ENCODE measurements around the genes AKR1C1, UCN3, NET1 and CALML5.

DNA sequence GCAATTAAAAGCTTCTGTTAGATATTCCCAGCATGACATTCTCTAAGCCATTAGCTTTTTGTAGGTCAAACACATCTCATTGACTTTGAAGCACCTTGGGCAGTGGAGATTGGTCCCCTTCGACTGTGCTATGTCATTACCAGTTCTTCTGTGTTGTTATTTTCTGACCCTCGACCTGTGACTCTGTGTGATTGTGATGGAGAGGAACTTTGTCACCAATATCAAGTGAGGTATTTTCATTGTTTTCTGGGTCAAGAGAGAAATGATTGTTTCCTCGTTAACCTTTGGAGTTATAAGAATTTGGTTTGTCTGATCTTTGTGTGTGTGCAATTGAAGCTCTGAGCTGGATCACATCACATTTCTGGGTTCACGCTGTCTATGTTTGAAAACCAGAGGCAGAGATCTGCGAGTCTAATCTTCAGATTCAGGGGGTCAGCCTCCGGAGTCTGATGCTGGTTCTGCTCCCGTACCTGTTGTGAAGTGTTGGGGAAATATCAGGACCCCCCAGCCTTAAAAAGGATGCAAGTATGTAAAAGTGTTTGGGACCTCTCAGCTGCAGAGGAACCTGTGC is 432.2 kb upstream of the KLF6 start:
- PRO-cap = no peak

DNA sequence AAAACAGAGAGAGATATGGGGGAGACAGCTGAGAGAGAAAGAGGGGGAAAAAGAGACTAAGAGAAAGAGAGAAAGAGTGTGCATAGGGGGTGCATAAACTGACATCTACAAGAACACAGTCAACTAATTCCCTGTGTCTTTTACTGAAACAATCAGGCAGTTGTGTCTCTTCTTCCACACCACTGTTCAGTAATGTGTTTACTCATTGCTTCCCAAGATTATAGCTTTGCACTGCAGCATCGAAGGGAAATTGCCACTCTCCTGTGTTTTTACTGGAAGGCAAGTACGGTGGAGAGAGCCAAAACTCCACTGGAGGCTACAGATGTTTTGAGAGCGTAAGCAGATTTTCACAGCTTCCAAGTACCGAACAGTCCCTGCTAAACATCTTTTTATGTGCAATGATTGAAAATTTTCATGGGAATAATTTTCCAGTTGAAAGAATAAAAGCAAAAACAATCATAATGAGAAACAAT is 510.5 kb upstream of the AKR1E2 start:
- PRO-cap = no peak

DNA sequence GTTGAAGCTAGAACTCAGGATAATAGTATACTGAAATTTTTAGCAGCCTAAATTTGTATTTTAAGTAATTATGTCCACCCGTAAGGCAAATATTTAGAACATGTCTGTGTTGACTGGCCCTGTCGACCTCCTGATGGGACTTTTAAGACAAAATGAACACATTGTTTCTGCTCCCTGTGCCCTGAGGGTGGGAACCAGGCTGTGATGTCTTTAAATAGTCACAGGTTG is 494.9 kb upstream of the AKR1E2 start:
- PRO-cap = no peak

GRCh38 chr10:4514418-4515150 is 311.4 kb upstream of the AKR1E2 start:
- PRO-cap = no peak

GRCh38 chr10:4639768-4640593 is 186.0 kb upstream of the AKR1E2 start:
- PRO-cap = no peak

GRCh38 chr10:4763935-4764309 is 62.1 kb upstream of the AKR1E2 start:
- PRO-cap = no peak

DNA sequence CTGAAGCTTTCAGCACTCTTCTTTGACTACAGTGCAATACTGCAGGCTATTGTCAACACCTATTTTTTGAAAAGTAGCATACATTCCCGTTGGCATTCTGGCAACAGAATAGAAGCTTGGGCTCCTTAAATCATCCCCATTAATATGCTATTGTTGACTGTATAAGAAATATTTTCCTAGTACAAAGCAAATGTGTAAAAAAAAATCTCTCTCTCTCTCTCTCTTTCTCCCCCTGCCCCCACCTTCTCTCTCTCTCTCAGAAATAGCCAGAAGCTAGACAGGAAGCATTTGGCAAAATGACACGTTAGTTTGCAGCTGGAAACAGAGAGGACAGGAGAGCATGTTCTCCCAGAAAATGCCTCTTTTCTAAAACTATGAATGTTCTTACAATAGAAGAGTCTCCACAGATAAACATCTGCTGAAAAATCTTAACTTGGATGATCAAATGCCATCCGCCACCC is 59.6 kb upstream of the AKR1E2 start:
- PRO-cap = no peak

DNA sequence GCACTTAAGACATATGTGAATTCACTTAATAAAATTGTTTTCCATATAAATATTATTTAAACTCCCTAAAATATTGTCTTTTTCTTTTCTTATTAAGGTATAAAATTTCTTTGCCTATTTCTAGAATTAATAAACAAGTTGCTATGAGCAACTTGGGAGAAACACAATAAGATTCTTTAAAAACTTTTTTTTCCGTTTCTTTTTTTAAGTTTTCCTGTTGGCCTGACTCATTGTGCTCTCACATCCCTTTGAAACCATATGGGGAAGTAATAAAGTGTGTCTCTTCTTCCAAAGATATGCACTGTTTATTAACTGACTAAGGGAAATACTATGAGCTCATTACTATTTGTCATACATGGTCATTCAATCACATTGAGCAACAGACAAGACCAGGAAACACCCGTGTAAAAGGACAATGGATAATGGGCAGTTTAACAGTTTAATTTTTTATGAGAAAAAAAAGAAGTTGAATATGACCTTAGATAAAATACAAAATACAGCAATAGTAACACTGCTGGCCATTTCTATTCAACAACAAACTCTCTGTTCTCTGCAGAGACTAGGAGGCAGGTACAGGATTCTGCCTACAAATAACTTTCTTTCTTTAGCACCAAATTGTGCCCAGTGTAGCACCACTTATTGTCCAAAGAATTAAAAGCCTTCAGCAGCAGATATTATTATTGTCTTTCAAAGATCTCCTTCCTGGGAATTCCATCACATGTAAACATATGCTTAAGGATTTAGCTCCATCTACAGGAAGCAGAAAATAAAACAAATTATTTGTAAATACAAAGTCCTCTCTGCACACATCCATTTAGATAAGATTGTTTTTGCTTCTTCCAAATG is 55.2 kb upstream of the AKR1E2 start:
- PRO-cap = no peak

- PRO-cap = no peak
Measured at GRCh38 chr10:4962945-4963987, at the start of gene AKR1C1. Gene AKR1C1 (plus strand): TSS chr10:4963415.

GRCh38 chr10:5020199-5020664 is 16.6 kb upstream of the AKR1C2 start:
- PRO-cap = no peak

DNA sequence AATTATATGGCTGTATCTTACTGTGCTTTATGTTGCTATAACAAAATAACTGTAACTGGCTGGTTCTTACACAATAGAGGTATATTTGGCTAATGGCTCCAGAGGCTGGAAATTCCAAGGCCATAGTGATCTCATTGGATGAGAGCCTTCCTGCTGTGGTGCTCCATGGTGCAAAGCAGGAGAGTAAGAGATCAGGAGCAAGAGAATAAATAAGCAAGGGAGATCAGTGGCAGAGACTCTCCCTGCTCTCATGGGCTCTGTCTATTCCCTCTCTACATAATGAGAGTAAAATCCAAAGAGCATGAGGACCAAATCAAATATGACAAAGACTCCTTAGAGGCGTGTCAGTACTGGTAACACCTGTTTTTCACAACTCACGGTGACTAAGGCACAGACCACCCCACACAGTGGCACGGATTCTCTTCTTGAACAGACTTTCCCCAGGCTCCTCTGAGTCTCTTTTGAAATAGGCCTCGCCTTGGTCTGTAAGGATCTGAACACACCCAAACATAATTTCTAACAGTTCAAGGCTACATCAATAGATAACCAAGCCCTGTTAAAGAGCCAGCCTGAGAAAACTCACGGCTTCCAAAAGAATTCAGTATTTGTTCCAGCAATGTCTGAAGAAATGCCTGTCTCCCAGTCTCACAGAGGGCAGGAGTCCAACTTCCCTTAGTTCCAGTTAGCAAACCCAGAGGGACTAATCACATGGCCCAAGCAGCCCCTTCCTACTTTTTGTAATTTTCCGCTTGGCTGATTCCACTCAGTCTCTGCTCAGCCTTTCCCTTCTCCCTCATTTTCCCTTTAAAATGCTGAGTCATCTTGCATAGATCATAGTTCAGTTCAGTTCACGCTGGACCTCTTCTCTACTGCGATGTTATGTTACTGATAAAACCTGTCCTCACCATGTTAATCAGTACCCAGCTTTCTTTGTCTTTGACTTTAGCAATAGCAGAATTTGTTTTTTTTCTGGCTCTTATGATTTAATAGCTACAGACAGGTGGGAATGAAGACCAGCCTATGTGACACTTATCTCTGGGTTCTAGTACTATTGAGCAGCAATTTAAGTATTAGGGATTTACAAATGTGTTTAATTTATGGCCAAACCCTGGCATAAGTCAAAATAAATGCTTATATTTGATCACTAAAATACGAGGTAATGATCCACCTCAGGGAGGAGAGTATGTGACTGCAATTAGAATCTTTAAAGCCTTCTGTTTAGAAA is 22.7 kb upstream of the AKR1C3 start:
- PRO-cap = no peak

DNA sequence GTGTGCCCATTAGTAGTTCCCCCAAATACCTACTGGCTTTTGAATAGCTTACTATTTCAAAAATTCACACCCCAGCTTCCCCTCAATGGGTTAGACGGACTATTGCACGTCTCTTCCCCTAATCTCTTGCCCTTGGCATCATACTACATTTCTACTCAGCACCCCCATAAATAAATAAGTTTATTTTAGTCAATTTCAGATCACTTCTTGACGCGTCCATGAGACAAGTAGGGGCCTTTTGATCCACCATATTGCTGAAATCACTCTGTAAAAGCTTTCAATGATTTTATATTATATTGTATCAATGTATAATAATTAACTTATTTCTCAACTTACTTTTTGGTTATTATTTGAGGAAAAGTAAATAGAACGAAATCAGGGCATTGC is 1.2 kb upstream of the AKR1C3 start:
- PRO-cap = no peak

DNA sequence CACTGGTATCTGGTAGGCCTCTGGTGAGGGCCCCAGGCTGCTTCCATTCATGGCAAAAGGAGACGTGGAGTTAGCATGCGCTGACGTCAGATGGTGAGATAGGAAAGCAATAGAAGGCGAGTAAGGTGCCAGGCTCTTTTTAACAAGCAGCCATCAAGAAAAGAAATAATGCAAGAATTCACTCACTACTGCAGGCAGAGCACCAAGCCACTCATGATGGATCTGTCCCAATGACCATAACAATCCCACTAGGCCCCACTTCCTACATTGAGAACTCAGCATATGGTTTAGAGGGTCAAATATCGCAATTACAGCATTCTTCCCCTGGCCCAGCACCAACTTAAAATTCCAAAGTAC is 37.9 kb downstream of the AKR1C8 start:
- PRO-cap = no peak

GRCh38 chr10:5364689-5365277 is at the start of gene UCN3:
Gene UCN3 (plus strand): TSS chr10:5364966.
- PRO-cap = no peak

GRCh38 chr10:5404309-5404653 is 347 bp downstream of the TUBAL3 start:
- PRO-cap = no peak

GRCh38 chr10:5412105-5412932 is at the start of gene NET1:
Gene NET1 (plus strand): TSS chr10:5412557.
- PRO-cap = unidirectional peak, plus-strand start at chr10:5412557; unidirectional peak, plus-strand start at chr10:5412715

DNA sequence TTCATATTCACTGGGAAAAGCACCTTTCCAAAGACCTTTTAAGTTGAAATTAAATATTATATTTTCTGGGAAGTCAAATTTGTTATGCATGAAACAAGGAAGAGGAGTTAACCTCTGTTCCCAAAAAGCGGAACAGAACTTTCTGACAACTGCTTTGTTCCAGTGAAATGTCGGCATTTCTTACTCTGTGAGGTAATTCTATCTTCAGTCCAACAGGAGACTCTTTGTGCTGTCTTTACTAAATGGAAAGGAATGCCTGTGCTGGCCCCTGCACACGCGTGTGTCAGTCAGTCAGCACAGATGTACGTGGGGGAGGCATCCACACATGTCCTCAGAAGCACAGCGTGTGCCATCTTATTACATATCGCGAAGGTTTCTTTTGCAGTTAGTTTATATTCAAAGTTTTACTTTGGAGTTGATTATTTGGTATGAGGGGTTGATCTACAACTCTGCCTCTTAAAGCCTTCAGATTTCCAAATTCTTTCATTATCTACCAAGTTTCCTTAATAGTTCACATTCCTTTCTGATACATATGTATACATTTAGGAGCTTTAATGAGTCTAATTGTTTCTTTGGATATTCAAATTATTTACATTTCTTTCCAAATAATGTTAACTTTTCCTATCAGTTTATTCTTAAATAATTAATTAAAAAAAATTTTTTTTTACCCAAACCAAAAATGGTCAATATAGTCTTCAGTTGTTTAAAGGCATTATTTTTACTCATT is 37.6 kb downstream of the NET1 start:
- PRO-cap = no peak

- PRO-cap = no peak
Measured at GRCh38 chr10:5462076-5462852, 37.1 kb downstream of the CALML5 start.

GRCh38 chr10:5476679-5477937 is 22.3 kb downstream of the CALML5 start:
- PRO-cap = no peak

DNA sequence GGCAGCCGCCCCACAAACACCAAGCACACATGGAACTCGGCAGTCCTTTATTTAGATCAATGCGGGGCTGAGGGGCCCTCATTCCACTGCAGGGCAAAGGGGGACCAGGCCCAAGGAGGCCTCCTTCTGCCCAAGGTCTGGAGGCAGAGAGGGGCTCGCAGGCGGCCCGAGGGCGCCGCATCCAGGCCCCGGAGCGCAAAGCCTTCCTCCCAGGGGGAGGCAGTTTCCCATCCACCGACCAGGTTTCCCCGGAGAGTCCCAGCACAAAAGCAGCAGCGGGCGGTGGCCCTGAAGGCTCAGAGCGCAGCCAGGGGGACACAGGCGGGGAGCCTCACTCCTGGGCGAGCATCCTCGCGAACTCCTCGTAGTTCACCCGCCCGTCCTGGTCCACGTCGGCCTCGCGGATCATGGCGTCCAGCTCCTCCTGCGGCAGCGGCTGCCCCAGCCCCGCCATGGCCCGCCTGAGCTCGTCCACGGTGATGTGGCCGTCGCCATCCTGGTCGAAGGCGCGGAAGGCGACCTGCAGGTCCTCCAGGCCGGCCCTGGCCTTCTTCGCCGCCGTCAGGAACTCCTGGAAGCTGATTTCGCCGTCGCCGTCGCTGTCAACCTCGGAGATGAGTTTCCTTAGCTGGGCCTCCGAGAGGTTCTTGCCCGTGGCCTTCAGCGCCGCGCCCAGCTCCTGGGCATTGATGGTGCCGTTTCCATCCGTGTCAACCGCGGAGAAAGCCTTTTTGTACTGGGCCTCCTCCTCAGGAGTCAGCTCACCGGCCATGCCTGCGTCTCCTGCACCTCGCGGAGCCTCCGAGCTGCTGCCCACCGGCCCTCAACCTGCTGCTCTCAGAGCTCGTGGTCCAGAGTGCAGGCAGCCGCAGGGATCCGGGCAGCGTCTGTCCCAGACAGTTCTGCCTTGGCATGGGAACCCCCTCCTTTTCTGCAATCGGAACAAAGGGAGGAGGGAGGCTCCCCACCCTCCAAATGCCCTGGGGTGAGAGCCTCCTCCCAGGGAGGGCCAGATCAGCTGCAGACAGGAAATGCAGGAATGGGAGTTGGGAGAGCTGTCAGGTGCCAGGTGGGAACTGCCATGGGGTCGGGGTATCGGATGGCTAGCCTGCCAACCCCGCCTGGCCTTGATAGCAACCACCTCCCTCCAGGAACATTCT is at the start of gene CALML5:
CALML5 (minus strand) TSS at position 904 of the 1,160 bp plus-strand sequence.
- PRO-cap = no peak

Measured in pulmonary artery (tissue), 1 donor.